ENCODE results near the genes SNTG2 and EIPR1.

DNA sequence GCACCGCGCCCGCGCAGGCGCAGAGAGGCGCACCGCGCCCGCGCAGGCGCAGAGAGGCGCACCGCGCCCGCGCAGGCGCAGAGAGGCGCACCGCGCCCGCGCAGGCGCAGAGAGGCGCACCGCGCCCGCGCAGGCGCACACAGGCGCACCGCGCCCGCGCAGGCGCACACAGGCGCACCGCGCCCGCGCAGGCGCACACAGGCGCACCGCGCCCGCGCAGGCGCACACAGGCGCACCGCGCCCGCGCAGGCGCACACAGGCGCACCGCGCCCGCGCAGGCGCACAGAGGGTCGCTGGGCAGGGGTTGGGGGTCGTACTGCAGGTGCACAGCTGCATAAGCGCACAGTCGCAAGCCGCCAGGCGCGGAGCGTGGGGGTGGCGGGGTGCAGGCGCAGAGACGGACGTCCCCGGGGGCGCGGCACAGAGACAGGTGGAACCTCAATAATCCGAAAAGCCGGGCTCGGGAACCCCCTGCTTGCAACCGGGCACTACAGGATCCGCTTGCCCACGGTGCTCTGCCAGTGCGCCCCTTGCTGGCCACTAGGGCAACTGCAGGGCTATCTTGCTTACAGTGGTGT, 35.2 kb downstream of the FAM110C start:
- RRBS: 95% methylated on average over 3 of the region's 81 CpGs

- RRBS: no CpG with 5 or more reads among the region's 10 CpGs
Measured at GRCh38 chr2:38020-38605, 8.2 kb downstream of the FAM110C start.

GRCh38 chr2:70170-70590, 23.9 kb upstream of the FAM110C start:
- RRBS: no CpG with 5 or more reads among the region's 5 CpGs

DNA sequence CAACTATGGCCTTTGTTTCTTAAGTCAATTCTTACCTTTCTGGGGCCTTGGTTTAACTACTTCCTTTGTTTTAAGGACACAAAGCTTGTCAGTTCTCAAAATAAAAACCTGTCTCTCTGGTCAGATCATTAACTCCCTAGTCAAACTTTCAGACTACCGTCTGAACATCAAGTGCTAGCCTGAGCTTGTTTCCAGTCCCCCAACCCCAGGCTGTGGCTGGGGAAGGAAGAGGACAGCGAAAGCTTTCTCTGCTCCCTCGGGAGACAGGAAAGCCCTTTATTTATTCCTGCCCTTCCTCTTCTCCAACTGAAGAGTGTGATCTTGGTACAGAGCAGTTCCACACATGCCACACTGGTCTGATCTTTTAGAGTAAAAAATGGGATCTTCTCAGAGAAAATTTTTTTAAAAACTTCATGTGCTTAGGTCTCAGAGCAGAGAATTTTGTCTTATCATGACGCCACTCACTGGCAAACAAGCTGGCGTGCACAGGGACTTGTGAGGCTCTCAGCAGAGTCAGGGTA, 1.6 kb downstream of the SH3YL1 start:
- RRBS: no CpG with 5 or more reads among the region's 5 CpGs

DNA sequence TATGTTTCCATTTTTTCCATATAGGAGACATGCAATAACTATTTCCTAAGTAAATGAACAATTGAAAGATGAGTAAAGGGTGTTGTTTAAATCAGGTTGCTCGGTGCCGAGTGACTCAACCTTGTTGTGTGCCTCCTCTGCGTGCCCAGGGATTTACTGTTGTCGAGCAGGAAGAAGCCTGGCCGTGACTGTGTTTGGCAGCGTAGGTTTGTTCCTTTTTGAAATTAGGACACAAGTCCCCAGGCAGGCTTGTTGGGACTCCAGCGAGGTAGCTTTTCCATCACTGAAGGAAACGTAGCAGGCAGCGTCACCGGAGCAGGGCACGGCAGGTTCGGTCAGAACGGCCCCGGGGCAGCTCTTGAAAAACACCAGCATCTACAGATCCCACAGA, 48.6 kb downstream of the TMEM18 start:
- RRBS: 100% methylated on average over 3 of the region's 14 CpGs

DNA sequence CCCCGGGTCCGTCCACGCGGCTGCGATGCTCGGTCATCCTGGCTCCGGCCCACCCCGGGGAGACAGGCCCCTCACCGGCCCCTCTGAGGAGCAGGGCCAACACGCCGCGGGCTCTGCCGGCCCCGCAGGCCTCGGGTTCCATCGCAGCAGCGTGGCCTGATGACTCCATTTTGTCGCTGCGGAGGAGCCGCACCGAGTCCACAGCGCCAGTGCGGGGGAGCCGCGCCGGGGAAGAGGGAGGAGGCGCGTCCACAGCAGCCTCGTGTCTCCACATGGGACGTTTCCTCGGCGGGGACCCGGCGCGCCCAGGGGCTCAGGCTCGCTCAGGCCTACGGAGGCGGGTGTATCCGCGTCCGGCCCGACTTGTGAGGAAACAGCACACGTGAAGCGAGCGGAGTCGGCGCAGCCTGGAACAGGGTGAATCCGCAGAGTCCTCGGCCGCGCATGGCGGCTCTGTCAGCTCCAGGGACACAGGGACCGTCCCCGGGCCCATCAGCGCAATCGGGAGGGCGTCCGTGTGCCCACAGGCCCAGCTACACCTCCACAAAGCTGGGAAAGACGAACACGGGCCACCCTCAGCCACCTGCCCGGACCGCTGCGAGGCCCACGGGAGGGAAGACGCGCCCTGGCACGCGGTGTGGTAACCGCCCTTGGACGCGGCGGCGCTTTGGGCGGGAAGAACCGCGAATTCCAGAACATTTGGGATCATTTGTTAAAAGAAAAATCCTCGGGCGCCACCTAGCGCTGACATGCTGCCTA, 40.6 kb downstream of the TMEM18 start:
- RRBS: 77% methylated on average over 30 of the region's 79 CpGs

DNA sequence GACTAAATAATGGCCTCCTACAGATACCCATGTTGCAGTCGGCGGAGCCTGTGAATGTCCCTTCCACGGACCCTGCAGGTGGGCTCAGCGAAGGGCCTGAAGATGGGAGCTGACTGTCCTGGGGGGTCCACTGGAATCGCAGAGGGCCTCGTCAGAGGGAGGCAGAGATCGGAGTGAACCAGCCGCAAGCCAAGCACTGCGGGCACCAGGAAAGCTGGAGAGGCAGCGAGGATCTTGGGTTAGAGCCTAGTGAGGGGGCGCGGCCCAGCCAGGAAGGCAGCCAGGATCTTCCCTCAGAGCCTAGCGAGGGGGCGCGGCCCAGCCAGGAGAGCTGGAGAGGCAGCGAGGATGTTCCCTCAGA, 62.5 kb upstream of the TMEM18 start:
- RRBS: no CpG with 5 or more reads among the region's 16 CpGs

GRCh38 chr2:893190-893737, 57.4 kb upstream of the SNTG2 start:
- RRBS: no CpG with 5 or more reads among the region's 12 CpGs

GRCh38 chr2:949742-951159, at the start of gene SNTG2:
SNTG2 (plus strand) TSS chr2:950849.
- RRBS: 26% methylated on average over 54 of the region's 141 CpGs

DNA sequence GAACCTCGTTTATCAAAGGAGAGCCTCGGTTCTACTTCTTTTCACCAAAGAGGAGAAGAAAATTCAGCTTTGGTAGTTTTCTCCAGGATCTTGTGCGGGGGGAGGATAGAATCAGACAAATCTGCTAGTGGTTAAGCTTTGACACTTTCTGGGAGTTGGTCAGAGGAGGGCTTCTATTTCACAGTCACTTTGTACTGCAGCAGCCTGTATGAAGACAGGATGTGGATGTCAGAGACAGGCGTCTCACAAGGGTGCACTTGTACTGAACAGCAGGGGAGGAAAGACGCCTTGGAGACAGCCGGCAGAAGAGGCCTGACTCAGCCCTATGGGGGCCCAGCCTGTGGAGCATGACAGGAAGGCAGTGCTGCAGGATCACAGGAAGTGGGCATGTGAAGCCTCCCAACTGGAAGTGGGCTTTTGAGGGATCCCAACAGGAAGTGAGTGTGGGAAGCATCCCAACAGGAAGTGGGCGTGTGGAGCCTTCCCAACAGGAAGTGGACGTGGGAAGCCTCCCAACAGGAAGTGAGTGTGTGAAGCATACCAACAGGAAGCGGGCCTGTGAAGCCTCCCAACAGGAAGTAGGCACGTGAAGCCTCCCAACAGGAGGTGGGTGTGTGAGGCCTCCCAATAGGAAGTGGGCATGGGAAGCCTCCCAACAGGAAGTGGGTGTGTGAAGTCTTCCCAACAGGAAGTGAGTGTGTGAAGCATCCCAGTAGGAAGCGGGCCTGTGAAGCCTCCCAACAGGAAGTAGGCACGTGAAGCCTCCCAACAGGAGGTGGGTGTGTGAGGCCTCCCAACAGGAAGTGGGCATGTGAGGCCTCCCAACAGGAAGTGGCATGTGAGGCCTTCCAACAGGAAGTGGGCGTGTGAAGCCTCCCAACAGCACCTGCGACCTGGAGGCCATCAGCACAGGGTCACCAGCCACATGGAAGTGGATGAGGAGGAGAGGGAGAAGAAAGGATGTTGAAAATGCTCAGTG, 212.3 kb downstream of the SNTG2 start:
- RRBS: no CpG with 5 or more reads among the region's 14 CpGs

GRCh38 chr2:1590521-1591211, 153.6 kb downstream of the PXDN start:
- RRBS: 53% methylated on average over 5 of the region's 12 CpGs

GRCh38 chr2:1601550-1601988, 142.7 kb downstream of the PXDN start:
- RRBS: no CpG with 5 or more reads among the region's 11 CpGs

- RRBS: no CpG with 5 or more reads among the region's 5 CpGs
Measured at GRCh38 chr2:1609732-1609961, 134.7 kb downstream of the PXDN start.

- RRBS: 25% methylated on average over 7 of the region's 32 CpGs
Measured at GRCh38 chr2:1743842-1744141, 523 bp downstream of the PXDN start.

DNA sequence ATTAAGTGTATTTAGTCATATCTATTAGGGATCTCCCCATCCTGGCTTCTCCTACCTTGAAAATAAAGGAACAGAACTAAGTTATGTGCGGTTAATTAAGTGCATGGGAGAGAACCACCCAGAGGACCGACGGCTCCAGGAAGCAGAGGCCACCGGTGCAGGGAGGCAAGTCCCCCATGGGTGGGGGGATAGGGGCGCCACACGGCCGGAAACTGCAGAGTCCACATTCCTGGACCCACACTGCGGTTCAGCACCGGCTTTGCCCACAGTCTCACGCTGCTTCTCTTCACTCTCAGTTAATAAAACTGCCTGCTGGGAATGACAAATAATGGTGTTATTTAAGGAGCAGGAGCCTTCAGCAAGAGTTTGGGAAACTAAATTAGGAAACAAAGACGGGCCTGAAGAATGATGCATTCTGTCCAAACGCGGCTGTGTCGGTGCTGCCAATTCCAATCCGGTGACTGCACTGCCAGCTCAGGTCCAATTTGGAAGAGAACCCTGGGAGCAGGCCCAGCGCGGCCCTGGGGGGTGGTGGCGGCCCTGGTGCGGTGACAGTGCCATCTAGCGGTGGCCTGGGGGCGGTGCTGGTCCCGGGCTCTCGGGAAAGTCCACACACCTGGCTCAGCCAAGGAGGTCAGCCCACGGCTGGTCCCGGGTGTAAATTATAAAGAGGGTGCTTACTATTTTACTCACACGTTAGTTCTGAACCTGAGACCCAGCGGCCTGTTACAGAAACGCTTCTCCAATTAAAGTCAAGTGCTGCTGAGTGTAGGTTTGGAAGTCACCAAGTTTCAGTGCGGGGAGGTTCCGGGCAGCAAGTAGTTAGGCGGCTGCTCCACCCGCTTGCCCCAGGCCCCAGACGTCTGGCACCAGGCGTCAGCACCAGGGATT, 73.1 kb upstream of the PXDN start:
- RRBS: 32% methylated on average over 7 of the region's 34 CpGs

- RRBS: no CpG with 5 or more reads among the region's 7 CpGs
Measured at GRCh38 chr2:2057080-2057421, 274.0 kb downstream of the MYT1L start.

DNA sequence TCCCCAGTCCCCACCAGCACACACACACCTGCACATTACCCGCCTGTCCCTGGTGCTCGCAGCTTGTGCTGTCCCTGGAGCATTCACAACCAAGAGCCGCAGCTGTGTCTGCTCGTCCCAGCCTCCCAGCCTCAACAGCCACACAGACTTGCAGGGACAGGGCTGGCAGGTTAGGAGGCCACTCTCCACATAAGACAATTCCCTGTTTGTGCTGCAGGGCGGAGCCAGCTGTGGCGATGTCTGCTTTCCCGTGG, 331.3 kb upstream of the MYT1L start:
- RRBS: no CpG with 5 or more reads among the region's 7 CpGs

DNA sequence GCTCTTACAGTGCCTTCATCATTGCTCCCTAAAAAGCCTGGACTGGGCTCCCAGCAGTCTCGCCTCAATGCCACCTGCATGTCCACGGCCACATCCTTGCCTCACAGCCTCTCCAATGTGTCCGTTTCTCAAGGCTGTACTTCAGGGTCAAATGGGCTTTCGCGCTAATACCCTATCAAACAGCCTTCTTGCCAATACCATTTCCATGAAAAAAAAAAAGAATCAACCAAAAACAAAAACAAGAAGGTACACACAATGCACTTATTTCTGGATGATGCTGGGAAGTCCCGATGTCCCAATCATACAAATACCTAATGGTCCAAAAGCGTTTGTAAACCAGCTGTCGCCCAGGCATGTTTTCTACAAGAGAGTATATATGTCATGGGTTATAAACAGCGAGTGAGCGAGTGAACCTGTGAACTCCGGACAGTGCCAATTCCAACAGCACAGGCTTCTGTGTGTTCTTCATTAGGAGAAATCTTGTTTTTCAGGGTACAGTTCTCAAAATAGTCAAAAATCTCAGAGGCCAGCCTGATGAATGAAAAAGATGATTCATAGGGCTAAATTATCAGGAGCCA, 77.1 kb downstream of the EIPR1 start:
- RRBS: no CpG with 5 or more reads among the region's 11 CpGs

- RRBS: no CpG with 5 or more reads among the region's 8 CpGs
Measured at GRCh38 chr2:3324862-3325224, 52.8 kb downstream of the EIPR1 start.

DNA sequence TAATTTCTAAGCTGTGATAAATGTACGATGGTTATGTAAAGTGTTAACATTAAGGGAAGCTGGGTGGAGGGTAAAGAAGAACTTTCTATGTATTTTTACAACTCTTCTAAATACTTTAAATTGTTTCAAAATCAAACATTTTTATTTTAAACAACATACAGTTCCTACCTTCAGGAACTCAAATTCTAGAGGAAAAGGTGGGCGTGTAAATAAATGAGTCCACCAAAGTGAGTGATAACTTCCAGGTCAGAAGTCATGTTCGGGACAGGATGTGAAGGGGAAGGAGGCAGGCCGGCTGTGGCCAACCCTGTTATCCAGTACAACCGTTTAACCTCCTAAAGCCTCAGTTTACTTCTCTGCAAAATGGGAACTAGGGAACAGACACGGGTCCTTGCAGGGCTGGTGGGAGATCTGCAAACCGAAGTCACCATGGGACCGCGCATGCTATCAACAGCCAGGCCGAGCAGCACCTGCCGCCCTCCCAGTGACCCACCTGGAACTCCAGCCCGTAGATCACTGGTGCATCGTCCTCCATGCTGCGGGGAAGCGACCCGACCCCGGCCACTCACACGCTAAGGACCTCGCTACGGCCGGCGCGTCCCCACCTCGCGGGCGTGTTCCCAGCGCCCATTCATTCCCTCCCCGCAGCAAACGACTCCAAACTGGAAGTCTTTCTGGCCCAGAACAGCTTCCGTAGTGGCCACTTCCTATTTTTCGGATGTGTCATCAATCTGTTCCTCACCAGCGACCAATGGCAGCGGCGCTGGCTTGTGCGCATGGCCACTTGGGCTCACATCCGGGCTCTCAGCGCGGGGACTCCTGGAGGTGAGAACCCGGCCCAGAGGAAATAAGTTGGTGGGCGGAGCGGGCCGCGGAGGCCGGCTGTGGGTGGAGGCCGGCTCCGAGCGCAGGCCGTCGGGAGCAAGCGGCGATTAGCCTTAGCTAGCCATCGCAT, at the start of gene EIPR1:
EIPR1 (minus strand) TSS at position 664 of the 955 bp plus-strand sequence.
- RRBS: 2% methylated on average over 9 of the region's 52 CpGs

Data from HL-60 (cell line).